Retinal pigment epithelial cell (primary cell): ENCODE data around the genes SLC25A48, CDC25C and REEP2.

DNA sequence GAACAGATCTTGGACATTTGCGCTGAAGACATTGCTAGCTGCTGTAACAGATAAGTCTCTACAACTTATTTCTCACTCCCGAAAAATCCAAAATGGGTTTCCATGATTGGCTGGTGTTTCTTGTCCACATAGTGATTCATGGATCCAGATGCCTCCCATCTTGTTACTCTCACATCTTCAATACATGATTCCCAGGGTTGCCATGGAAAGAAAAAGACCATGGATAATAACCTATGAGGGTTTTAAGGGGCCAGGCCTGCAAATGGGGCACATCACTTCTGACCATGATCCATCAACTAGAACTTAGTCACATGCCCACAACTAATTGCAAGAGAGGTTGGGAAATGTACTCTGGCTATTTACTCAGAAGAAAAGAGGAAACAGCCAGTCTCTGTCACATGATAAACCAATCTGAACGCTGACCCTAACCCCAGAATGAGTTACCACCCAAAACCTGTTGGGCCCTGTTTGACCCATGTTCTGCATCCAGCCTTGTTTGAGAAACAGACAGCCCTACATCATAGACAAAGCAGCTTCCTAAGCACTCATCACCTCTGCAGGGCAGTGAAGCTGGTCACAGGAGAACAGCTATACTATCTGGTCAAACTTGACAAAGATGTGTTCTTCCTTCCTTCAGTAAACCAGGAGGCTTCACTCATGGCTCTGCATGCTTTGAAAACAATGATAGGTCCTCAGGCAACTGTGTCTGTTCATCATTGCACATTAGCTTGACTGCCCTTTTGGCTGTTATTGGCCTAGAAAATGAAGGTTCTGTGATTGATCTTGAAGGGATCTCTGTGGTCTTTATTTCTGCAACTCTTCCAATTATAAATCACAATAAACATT lies 5.8 kb downstream of the MACROH2A1 start:
- RRBS, result no CpG with 5 or more reads among the region's 3 CpGs

DNA sequence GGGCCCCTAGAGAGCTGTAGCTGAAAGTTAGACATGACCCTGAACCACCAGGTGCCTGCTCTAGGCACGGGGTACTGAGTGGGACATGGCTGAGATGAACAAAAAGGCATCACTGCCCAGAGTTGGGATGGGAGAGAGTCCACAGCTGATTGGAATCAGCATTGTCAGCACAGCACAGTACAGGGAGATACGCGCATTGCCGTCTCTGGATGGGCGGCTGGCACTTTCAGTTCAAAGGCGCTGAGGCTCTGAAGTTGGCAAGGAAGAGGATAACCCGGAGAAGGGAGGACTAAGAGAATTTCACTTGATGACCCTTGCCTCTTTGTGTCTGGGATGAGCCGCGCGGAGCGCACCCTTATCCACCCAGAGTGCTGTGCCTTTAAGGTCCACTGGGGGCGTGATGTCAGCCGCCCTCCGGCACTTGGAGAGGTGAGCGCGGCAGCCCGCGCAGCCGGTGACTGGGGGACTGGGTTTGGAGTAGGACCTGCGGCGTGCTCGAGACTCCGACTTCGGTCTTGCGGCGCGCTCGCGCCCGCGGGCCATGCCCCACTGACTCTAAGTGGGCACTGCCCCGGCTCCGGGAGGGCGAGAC lies at the start of gene SLC25A48:
SLC25A48 (plus strand) TSS at position 420 of the 592 bp plus-strand sequence.
- RRBS, result 0% methylated on average over 6 of the region's 34 CpGs

DNA sequence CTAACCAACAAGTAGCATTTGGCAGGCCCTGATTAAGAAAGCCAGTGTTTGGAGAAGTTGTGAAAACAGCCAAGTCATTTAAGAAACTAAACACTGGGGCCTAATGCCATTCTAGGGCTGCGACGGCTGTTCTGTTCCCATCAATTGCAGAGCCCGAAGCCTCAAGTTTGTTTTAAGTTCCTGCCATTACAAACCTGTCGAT lies 4.5 kb upstream of the TGFBI start:
- RRBS, result no CpG with 5 or more reads among the region's 4 CpGs

DNA sequence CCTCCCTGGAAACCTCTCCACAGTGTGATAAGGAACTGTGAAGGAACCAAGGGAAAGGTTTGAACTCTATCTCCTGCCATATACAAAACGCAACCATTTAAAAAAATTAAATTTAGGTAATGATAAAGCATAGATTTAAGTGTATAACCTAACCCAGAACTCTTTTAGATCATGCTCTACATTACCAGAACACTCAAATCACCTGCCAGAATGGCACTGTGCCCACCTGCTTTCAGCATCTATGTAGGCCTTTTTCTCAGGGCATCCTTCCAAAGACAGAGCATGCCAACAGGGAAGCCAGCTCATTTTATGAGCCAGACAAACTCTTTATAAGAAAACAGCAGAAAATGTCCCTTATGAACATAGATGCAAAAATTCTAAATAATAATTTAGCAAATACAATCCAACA lies 48.0 kb upstream of the SMAD5 start:
- RRBS, result no CpG with 5 or more reads among the region's 1 CpG

DNA sequence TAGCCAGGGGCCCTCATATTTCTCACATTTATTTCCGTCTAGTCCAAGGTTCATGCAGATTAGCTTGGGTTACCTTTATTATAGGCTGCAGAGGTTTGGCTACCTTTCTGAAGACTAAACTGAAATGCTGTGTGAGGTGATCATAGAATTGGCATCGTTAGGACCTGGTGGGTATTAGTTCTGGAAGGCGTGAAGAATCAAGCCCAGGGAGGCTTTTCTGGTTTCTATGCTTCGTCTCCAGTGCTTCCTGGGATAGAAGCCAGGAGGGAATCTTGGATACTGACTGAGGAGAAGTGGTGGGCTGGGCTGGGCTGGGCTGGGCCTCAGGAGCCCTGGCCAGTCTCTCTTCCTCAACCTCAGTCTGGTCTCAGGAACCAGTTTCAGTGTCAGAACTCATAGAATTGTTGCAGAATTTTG lies 2.7 kb downstream of the SMIM32 start:
- RRBS, result no CpG with 5 or more reads among the region's 4 CpGs

GRCh38 chr5:136811674-136812033 lies 446.3 kb upstream of the TRPC7 start:
- RRBS, result no CpG with 5 or more reads among the region's 2 CpGs

- RRBS, result no CpG with 5 or more reads among the region's 6 CpGs
Observed at GRCh38 chr5:136979058-136979641, 520.0 kb downstream of the SPOCK1 start.

DNA sequence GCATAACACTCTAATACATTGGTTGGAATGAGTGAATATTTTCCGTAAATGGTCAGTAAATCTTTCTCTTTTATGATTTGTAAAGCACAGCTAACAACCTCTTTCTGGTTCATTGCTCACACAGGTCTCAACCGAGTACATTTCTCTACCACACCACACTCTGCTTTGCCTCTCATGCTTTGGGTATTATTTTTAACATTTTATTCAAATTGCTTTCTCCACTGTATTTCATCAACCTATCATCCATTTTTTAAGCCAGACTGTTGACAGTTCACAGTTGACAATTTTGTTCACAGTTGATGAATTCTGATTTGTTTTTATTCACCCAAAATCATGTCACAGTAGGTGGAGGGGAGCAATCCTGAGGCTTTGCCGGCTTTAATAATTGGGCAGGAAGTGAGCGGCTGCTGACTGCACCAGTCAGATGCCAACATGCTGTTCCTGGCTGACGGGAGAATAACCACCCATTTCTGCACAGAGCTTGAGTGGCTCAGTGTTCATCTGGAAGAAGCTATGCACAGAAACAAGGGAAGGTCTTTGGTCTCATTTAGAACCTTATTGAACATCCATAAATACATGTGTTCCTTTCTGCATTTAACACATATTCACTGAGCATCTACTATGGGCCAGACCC lies 426.5 kb downstream of the SPOCK1 start:
- RRBS, result no CpG with 5 or more reads among the region's 5 CpGs

DNA sequence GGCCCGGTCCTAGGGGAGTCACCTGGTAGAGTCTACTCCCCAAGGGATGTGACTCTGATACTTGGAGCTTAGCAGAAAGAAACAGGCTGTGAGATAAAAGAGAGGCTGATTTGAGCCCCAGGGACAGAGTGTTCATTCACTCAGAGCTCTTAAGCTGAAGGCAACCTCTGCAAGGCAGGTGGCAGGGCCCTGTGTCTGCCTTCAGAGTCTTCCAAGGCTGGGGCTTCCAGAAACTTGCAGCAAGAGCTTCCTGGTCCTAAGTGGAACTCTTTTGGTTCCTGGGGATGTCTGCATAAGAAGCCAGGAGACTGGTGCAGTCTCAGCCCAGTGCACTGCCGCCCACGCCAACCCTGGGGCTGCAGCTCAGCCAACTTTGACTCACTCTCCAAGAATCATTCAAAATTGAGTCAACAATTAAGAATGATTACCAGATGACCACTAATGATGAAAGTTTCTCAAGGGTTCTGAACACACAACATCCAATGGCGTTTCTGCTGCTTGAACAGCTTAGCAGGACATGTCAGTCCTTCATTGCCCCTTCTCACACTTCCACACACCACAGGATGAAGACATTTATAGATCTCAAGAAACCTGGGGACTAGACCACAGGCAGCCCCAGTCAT lies 356.5 kb downstream of the SPOCK1 start:
- RRBS, result no CpG with 5 or more reads among the region's 4 CpGs

DNA sequence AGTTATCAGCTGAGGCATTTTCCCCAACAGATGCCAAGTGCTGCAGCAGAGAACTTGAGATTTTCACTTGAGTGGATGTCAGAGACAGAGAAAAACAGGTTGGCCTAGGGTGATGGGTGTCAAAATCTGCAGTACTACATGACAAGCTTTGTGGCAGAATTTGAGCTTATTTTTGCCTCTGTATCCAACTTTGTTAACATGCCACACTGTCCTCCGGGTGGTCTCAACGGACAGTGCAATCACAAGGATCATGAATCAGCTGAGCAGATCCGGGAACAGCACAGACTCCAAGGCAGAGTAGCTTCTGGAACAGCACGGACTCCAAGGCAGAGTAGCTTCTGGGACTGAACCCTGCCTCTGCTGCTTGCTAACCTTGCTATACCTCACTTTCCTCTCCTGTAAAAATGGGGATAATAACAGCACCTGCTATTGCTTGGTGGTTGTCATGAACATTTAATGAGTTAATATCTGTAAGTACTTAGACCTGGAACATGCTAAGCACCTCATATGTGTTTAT lies 355.9 kb downstream of the SPOCK1 start:
- RRBS, result 66% methylated on average over 3 of the region's 4 CpGs

GRCh38 chr5:137146309-137147088 lies 352.6 kb downstream of the SPOCK1 start:
- RRBS, result no CpG with 5 or more reads among the region's 9 CpGs

DNA sequence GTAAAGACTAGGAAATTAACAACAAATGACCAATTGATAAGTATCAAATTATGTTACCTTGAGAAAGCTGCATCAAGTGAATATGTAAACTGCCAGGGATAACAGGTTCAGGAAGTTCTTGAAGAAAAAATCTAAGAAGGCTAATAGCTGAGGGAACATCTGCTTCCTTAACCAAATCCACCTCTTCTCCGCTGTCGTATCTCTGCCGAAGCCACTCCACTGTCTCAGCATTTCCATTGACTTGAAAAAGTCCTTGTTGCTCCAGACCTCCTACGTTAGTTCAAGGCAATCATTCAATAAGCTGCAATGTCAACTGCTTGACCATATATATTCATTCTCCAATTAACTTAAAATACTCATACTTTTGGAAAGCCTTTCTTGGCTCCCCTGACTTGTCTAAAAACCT lies 14.6 kb downstream of the FAM13B start:
- RRBS, result no CpG with 5 or more reads among the region's 4 CpGs

DNA sequence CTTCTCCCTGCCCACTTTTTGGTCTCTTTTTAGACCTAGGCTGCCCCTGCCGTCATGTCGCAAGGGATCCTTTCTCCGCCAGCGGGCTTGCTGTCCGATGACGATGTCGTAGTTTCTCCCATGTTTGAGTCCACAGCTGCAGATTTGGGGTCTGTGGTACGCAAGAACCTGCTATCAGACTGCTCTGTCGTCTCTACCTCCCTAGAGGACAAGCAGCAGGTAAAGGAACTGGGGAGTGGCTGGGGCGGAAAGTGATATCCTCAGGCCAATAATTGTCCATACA lies 656 bp downstream of the KIF20A start:
- RRBS, result no CpG with 5 or more reads among the region's 10 CpGs

GRCh38 chr5:138316363-138316735 lies 15.3 kb downstream of the CDC25C start:
- RRBS, result no CpG with 5 or more reads among the region's 3 CpGs

- RRBS, result no CpG with 5 or more reads among the region's 52 CpGs
Observed at GRCh38 chr5:138331169-138332208, at the start of gene CDC25C. CDC25C (minus strand) TSS chr5:138331804.

- RRBS, result no CpG with 5 or more reads among the region's 11 CpGs
Observed at GRCh38 chr5:138338525-138338853, 423 bp downstream of the FAM53C start.

DNA sequence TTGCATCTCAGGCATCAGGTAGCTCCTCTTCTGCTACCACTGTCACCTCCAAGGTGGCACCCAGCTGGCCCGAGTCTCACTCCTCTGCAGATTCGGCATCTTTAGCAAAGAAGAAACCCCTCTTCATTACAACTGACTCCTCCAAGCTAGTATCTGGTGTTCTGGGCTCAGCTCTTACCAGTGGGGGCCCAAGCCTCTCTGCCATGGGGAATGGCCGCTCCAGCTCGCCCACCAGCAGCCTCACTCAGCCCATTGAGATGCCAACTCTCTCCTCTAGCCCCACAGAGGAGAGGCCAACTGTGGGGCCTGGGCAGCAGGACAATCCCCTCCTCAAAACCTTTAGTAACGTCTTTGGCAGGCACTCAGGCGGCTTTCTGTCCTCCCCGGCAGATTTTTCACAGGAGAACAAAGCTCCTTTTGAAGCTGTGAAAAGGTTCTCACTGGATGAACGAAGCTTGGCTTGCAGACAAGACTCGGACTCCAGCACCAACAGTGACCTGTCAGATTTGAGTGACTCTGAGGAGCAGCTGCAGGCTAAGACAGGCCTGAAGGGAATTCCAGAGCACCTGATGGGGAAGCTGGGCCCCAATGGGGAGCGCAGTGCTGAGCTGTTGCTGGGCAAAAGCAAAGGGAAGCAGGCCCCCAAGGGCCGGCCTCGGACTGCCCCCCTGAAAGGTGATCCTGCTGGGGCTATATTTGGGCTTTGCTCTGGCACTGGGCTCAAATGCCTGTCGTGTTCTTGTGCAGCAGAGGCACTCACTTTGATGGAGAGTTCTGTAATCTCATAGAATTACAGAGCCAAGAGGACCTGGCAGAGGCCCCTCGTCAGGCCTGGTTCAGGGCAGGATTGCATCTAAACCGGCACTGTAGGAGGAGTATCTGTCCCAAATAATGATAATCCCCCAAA lies 39.4 kb downstream of the KDM3B start:
- RRBS, result no CpG with 5 or more reads among the region's 15 CpGs

- RRBS, result under 1% methylated on average over 14 of the region's 63 CpGs
Observed at GRCh38 chr5:138438646-138439334, at the start of gene REEP2. REEP2 (plus strand) TSS chr5:138439057.

GRCh38 chr5:138565222-138566164 lies 9.7 kb downstream of the HSPA9 start:
- RRBS, result no CpG with 5 or more reads among the region's 12 CpGs

DNA sequence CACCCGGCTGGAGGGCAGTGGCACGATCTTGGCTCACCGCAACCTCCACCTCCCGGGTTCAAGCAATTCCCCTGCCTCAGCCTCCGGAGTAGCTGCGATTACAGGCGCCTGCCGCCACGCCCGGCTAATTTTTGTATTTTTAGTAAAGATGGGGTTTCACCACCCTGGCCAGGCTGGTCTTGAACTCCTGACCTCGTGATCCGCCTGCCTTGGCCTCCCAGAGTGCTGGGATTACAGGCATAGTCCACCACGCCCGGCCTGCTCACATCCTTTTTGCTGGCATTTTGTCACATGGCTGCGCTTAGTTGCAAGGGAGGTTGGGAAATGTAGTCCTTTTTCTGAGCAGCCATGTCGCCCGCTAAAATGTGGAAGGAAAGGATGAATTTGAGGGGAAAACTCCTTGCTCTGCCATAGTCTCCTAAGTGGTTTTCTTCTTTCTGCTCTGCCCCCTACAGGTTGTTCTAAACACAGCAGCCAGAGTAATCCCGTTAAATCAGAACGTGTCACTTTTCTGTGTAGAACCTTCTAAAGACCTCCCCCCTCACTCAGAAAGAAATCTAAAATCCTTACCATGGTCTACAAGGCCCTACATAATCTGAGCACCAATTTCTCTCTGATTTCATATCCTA lies 57.8 kb upstream of the HSPA9 start:
- RRBS, result no CpG with 5 or more reads among the region's 19 CpGs